A375 (cell line): Measurements from ENCODE around the gene SYT13.

DNA sequence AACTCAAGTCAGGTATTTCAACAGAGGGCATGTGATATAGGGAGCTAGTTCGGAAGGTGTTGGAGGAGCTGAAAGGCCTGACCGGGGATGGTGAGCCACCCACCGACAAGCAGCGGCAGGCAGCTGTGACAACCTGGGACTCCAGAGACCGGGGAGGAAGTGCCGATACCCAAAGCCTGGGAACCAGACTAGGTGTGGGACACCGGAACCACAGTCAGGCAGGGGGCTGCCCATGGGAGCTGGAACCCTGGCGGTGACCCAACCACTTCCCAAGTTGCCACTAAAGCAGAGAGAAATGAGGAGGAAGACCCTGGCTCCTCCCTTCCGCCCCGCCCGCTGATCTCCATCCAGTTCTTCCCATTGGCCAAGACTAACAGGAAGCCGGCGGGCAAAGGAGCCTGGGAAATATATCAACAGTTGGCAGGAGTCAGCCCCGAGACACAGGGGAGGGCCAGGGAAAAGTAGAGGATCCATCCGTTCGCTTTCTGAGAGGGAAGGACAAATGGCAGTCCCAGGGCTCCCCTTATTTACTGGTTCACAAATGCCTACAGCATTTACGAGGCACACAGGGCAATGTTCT lies 39.6 kb upstream of the CD82 start:
- RAMPAGE, long total RNA: no peak

DNA sequence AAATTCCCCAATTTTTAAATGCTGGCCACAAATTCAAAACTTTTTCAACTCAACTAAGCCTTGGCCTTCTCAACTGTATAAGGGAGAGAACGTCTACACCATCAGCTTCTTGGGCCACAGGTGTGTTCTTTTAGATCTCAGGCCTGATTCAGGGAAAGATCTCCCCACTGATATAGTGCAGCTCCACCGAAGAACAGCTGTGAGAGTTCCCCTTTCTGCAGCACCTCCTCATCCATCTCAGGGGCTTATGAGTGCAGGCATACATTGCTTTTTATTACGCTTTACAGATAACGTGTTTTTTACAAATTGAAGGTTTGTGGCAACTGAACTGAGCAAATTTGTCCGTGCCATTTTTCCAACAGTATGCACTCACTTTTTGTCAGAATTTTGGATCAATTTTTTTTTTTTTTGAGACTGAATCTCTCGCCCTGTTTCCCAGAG lies 8.0 kb upstream of the CD82 start:
- RAMPAGE, long total RNA: no peak

- RAMPAGE, long total RNA: no peak
Measured at GRCh38 chr11:44559168-44559501, 6.3 kb upstream of the CD82 start.

DNA sequence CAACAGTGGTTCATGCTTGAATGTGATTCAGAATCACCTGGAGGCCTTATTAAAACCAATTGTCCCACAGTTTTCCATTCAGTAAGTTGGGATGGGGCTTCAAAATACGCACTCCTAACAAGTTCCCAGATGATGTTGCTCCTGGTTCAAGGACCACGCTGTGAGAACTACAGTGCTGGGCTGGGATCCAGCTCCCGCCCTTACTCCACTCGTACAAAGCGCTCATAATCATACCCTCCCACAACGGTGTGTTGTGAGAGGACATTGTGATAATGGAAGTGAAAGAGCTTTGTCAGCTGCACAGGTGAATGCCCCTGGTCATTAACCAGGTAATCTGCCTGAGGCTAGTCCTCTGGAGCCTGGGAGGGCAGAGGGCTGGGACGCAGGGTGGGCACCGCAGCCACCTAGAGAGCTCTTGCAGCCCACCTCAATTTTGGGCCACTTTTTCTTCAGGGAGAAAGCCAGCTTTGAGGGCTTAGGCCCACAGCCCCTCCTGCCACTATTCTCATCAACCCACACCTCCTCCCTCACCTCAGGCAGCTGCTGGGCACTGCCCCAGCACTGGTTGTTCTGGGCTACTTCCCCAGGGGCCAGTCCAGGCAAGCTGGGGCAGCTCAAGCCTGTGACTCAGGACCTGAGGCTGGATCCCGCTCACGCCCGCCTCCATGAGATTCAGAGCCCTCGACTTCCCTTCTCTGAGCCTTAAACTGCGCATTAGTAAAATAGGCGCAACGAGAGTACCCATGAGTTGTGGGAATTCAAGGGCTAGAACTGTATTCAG lies 1.1 kb upstream of the CD82 start:
- RAMPAGE, long total RNA: no peak

- RAMPAGE, long total RNA: no peak
Measured at GRCh38 chr11:44576968-44578065, 11.9 kb downstream of the CD82 start.

DNA sequence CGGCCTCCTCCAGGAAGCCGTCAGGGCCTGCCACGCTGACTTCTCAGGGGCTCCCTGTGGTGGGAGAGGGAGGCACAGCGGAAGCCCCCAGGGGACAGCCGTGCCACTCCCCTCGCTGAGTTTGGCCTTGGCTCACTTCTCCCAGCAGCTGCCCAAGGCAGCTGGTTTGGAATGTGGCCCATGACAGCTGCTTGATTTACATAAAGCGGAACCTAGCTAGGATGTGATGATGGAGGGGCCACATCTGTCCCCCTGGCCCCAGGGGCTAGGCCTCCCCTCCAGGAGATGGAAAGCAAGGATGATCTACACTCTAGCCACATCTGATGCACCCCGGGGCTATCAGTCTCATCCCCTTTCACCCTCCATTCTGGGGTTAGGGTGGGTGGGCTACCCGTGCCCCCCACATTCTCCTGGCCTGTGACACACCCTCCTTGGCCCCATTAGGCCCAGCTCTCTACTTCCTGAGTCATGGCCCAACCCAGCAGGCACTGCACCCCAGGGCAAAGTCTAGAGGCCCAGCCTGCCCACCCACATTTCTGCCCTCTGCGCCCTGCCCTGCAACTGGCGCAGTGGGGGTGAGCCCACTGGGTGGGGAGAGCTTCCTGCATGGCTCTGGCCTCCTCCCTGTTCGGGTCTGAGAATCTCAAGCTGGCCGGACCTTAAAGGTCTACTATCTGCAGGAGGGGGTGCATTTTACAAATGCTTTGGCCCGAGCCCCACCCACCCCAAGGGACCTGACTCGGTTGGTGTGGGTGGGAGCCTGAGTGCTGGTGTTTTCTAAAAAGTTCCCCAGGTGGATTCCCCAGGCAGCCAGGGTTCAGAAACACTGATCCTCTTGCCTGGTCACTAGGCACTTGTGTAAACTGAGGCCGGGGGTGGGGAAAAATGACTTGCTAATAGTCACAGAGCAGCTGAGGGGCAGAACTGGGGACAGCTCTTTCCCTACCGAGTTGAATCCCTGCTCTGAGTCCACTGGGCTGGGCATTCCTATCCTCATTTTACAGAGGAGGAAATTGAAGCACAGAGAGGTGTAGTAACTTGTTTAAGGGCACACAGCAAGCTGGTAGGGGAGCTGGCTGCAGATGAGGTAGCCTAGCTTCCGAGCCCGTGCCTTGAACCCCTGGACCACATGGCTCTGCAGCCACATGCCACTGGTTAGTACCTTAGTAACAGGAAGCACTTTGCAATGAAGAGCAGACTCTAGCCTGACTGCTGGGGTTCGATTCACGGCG lies 36.0 kb downstream of the CD82 start:
- RAMPAGE, long total RNA: no peak

- RAMPAGE, long total RNA: no peak
Measured at GRCh38 chr11:44634144-44635119, 69.0 kb downstream of the CD82 start.

DNA sequence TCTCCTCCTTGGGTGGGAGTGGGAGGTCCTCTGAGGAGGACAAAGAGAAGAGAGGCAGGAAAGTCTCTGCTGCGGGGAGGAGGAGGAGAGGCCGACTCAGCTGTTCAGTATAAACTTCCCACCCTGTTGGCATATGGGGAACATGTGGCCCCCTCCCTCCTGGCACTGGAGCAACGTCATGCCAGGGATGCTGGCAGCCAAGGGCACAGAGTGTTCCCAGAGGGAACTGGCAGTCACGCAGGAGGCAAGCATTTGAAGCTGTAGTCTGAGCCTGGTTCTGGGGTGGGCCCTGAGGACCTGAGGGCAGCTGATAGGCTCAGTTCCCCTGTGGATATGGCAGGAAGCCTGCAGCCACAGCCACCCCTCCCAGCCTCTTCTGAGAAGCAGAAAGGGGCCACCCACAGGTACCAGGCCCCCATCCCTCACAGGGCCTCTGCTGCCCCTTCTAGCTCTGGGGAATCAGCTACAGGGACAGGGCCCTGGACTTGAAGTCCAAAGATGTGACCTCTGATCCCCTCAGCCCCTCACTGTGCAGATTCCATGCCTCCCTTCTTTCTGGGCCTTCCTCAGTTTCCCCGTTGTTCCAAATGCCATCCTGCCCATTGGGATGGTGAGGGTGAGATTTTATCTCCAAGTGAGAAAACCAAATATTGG lies 67.0 kb upstream of the TSPAN18 start:
- RAMPAGE, long total RNA: no peak

GRCh38 chr11:44766203-44766817 lies 39.5 kb downstream of the TSPAN18 start:
- RAMPAGE, long total RNA: no peak

DNA sequence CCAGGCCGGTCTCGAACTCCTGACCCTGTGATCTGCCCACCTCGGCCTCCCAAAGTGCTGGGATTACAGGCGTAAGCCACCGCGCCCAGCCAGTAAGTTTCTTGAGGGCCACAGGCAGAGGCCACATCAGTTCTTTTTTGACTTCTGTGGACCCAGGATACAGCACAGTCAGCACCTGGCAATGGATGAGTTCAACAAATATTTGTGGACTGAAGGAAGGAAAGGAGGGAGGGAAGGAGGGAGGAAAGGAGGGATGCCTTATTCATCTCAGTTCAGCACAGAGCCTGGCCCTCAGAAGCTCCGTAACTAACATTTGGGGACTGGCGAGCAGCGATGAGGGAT lies 77.5 kb downstream of the TSPAN18 start:
- RAMPAGE, long total RNA: no peak

GRCh38 chr11:44857427-44857922 lies 93.2 kb downstream of the TP53I11 start:
- RAMPAGE, long total RNA: no peak

- RAMPAGE, long total RNA: no peak
Measured at GRCh38 chr11:44877951-44878528, 72.6 kb downstream of the TP53I11 start.

DNA sequence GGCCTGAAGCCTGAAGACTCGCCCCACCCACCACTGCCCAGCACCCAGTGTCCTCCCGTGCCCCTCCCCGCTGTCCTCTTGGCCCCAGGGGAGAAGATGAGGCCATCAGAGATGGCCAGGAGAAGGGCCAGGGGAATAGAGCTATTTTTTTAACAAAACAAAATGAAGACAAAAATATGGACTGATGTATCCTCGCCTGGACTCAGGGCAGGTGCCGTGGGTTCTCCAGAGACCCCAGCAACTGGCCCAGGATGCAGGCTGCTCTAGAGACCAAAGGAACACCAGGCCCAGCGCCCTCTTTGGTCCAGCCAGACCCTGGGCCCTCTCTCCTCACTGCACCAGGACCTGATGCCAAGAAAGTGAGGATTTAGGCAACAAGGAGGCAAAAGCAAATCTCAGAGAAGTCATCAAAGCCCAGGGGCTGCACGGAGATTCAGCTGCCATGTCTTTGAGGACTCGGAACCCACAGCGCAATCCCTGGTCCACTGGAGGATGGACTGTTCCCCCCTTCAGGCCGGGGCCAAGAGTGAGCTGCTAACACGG lies 21.4 kb downstream of the TP53I11 start:
- RAMPAGE, long total RNA: no peak

GRCh38 chr11:44950021-44950457 lies 644 bp downstream of the TP53I11 start:
- RAMPAGE, long total RNA: no peak

DNA sequence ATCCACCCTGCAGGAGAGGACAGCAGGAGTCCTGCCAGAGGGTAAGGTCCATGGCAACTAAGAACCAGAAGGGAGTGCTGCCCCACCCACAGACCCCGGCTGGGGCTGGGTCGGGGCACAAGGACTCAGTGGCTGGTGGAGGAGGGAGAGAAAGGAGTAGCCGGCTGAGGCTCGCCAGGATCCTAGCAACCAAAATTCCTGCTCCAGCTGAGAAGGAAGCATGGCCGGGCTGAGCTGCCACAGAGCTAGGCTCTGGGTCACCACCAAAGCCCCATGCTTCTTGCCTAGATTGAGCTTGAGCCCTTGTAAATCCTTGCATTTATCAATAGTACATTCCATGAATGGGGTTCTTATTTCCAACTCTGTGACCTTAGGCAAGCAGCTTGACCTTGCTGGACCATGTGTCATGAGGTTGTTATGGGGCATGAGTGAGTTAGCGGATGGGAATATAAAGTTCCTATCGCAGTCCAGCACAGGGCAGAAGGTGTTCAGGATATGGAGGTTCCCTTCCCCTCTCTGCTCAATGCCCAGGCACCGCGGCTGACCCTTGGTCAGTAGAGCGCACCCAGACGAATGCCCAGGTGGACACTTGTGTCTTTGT lies 26.1 kb upstream of the TP53I11 start:
- RAMPAGE, long total RNA: no peak

GRCh38 chr11:45045842-45046352 lies 95.2 kb upstream of the TP53I11 start:
- RAMPAGE, long total RNA: no peak

- RAMPAGE, long total RNA: no peak
Measured at GRCh38 chr11:45158785-45159090, 12.3 kb downstream of the PRDM11 start.

DNA sequence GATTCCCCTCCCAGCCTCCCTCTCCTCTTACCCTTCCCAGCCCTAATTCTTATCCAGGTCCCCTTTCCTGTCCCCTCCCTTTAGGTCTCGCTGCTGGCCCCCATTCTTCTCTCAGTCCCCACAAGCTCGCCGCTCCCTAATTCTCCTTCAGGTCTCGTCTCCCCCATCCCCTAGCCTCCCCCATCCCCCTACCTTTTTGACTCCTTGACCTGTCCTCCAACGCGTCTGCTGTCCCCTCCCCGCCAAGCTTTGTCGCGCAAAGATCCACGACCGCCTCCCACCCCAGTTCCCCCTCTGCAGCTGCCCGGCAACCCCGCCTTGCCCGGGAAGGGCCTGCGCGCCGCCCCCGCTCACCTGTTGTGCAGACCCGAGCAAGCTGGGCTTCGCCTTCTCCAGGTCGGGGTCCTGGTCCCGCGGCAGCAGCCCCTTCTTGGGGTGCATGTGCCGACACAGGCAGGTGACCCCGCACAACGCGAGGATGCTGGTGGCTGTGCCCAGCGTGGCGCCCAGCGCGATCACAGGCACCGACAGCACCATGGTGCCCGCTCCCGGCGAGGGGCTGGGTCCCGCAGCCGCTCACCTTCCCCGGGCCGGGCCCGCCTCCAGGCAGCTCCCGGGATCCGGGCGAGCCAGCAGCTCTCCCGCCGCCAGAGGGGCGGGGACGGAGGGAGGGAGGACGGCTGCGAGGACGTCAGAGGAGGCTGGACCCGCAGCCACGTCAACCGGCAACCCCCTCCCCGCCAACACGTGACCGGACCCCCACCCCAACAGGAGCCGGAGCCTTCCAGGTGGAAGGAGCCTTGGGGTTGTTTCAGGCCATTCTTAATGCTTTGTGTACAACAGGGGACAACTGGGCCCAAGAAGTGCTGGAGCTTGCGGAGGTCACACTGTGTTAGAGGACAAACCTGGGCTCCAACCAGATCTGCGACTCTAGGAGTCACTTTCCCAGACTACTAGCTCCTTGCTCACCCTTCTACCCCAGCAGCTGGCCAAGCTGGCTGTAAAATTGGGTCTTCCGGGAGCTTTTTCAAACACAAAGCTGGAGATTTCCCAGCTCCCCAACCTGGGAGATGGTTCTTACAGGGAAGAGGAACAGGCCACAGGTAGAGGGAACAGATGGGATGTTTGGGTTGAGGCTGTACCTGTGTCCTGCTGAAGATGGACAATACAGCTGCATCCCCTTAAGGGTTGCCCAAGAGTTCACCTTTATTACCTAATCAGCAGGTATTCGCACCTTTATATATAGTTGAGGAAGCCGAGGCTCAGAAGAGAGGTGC lies at the start of gene SYT13:
TSS of gene SYT13 (minus strand) at position 671 of the 1,277 bp plus-strand sequence.
- RAMPAGE, long total RNA: no peak

DNA sequence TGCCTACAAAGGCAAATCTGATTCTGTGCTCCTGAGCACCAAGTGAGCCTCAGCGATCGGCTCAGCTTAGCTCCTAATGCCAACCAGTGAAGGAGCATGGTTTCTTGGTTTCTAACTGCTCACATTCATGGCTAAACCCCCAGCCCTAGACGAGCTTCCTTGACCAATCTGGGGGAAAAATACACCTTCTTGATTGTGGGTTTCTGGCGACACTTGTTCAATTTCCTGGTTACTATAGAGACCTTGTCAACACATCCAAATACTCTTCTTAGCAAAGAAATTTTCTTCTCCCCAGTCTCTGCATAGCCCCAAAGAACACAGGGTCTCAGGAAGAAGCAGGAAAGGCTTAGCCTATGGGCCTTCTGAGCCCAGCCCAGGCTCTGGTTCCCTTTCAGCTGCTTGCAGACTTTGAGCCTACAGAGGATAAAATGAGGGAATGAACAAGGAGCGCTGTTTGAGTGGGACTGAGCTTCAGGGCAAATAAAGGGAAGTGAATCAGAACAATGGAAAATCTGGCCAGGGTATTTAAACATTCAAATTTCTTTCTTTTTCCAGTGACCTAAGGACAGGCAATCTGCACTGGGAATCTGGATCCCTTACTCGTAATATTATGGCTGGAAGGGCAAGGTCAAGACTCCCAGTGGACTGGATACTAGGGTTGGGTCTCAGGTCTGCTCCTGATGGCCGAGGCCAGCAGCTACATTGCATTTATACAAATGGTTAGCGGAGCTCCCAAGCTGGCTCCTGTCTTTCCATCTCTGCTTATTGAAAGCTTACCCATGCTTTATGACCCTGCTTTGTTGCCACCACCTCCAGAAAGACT lies 88.7 kb upstream of the SYT13 start:
- RAMPAGE, long total RNA: no peak

DNA sequence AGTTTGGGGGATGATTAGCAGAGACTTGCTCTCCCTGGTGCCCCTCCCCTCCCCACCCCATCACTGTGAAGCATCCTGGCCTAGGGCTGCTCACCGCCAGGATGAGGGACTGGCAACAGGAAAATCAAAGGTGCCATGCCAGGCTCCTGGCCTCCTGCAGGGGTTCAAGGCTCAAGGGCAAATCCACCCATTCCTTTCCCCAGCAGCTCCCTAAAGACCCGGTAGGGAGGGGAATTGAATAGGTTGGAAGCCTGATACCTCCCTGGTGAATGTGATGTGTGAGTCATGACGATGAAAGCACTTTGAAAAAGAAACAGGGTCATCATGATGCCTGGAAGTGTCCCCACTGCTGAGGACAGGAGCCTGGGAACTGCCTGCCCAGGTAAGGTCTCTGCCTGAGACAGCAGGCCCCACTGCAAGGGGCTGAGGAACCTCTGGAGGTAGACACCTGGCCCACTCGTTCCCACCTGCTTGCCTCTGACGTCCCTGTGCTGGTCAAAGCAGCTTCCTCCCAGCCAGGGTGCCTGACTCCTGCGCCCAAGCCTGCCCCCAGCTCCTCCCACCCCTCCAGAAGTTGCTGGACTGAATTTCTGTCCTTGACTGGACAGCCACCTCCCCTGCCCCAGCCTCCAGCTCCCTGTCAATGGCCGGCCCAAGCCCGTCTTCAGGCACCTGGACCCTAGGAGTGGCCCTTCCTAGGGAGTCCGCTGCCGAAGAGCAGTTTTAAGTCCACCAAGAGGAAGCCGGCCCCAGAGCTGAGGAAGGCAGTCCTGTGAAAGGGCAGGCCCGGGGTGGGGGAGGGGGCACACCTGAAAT lies 1.6 kb downstream of the CHST1 start:
- RAMPAGE, long total RNA: no peak